Lung (tissue), 4 donors: ENCODE results near the gene GFER.

GRCh38 chr16:1076925-1077639 is 4.5 kb downstream of the SSTR5 start:
- PRO-cap = no peak
- RAMPAGE, long total RNA = no peak
- RRBS = 12% methylated on average over 5 of the region's 15 CpGs

- PRO-cap = no peak
- RAMPAGE, long total RNA = no peak
- RRBS = 21% methylated on average over 8 of the region's 19 CpGs
These were observed 27.5 kb upstream of the CACNA1H start for GRCh38 chr16:1125374-1125873.

DNA sequence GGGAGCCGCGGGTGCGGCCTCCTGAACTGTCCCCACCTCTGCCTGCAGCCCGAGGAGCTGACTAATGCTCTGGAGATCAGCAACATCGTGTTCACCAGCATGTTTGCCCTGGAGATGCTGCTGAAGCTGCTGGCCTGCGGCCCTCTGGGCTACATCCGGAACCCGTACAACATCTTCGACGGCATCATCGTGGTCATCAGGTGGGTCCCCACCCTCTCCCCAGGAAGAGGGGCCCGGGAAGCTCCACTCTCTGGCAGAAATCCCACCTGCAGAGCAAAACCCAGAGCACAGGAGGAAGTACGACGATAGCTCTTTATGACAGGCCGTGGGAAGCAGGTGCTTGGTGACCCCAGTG is 20.0 kb downstream of the TPSG1 start:
- PRO-cap = no peak
- RAMPAGE, long total RNA = no peak
- RRBS = 81% methylated on average over 6 of the region's 15 CpGs

- PRO-cap = no peak
- RAMPAGE, long total RNA = no peak
- RRBS = no CpG with 5 or more reads among the region's 20 CpGs
These were observed 619 bp upstream of the TPSG1 start for GRCh38 chr16:1225592-1226181.

DNA sequence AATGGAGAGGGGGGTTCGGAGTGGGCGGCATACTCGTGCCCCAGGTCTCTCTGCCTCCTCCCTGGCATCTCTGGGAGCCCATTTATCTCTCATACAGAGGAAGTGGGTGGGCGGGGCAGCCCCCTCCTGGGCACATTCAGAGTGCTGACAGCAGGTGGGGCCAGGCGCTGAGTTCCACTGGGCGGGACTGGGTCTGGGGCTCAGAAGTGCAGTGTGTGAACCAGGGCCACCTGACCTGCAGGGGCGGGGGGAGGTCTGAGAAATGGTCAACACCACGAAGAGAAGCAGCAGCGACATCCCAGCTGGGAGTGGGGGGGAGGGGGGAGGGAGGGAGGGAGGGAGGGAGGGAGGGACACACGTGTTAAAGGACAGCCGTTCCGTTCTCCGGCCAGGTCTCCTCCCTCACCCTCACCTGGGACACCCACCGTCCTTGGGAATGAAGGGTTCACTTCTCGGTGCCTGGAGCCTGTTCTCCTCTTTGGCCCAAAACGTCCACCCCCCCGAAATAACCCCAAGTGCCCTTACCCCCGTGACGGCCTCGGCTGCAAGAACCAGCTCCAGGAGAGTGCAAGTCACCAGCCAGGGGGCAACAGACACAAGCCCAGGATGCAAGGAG is 20.2 kb upstream of the UBE2I start:
- PRO-cap = no peak
- RAMPAGE, long total RNA = no peak
- RRBS = no CpG with 5 or more reads among the region's 20 CpGs

DNA sequence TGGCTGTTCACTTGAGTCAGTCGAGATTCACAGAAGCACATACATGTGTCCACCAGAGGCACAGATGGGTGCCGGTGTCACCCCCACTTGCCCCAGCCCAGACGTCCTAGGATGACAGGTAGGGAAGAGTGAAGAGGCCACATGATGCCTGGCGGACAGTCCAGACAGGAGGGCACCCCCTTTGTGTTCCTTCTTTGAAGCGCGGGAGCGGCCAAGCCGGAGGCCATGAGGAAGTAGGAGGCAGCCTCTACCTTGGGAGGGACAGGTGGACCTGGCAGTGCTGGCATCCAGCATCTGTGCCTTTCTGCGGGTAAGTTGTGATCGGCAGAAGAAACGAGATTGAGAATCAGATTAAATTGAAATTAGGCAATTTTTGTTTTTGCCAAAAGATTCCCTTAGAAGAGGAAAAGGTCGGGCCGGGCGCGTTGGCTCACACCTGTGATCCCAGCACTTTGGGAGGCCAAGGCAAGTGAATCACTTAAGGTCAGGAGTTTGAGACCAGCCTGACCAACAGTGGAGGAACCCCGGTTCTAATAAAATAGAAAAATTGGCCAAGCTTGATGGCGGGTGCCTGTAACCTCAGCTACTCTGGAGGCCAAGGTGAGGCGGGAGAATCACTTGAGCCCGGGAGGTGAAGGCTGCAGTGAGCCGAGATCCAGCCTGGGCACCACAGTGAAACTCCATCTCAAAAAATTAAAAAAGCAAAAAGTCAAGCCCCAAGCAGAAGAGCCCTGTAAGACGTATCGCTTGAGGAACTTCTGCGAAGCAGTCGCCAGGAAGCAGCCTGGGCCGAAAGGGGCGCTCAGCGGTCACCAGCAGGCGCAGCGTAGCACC is 9.1 kb downstream of the UBE2I start:
- PRO-cap = no peak
- RAMPAGE, long total RNA = no peak
- RRBS = 91% methylated on average over 1 of the region's 29 CpGs

DNA sequence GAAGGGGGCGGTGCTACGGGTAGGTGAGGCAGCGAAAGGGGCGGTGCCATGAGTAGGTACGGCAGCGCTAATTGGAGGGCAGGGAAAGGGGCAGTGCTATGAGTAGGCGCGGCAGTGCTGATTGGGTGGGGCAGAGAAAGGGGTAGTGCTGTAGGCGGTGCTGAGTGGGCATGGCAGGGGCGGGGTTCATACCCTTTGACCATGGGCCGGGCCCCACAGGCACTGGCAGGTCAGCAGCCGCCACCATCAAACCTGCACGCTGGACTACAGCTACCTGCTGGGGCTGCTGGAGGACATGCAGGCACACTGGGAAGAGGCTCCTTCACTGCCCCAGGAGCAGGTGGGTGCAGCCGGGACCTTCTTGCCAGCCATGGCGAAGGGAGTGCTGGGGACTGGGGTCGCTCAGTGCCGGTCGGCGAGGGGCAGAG is 8.5 kb downstream of the TSR3 start:
- PRO-cap = no peak
- RAMPAGE, long total RNA = no peak
- RRBS = 25% methylated on average over 4 of the region's 19 CpGs

- PRO-cap = no peak
- RAMPAGE, long total RNA = no peak
- RRBS = no CpG with 5 or more reads among the region's 22 CpGs
These were observed 1.7 kb downstream of the TSR3 start for GRCh38 chr16:1349812-1350470.

DNA sequence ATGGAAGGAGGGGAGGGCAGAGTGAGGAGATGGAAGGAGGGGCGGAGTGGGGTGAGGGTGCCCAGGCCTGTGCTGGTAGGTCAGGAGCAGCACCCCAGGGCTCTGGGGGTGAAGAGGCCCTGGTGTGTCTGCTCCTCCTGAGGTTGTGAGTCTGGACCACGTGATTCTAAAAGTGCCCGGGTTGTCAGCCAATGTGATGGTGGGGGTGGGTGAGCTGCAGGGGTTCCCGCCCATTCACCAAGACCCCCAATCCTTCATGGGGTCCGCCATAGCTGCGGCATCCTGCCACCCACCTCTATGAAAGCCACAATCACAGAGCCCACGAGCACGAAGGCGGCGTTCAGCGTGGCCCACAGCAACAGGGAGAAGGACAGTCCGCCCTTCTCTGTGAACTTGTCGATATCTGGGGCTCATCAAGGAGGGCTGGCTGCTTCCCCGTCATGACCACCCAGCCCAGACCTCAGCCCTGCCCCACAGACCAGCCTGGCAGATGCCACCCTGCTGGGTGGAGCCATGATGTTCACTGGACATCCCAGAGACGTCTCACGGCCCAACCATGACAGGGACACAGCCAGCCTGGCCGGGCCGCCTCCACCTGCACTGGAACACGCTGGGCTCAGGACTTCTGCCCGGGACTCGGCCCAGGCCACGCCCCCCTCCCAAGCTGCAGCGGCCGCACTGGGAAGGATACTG is 14.6 kb downstream of the CLCN7 start:
- PRO-cap = no peak
- RAMPAGE, long total RNA = no peak
- RRBS = 100% methylated on average over 1 of the region's 24 CpGs

DNA sequence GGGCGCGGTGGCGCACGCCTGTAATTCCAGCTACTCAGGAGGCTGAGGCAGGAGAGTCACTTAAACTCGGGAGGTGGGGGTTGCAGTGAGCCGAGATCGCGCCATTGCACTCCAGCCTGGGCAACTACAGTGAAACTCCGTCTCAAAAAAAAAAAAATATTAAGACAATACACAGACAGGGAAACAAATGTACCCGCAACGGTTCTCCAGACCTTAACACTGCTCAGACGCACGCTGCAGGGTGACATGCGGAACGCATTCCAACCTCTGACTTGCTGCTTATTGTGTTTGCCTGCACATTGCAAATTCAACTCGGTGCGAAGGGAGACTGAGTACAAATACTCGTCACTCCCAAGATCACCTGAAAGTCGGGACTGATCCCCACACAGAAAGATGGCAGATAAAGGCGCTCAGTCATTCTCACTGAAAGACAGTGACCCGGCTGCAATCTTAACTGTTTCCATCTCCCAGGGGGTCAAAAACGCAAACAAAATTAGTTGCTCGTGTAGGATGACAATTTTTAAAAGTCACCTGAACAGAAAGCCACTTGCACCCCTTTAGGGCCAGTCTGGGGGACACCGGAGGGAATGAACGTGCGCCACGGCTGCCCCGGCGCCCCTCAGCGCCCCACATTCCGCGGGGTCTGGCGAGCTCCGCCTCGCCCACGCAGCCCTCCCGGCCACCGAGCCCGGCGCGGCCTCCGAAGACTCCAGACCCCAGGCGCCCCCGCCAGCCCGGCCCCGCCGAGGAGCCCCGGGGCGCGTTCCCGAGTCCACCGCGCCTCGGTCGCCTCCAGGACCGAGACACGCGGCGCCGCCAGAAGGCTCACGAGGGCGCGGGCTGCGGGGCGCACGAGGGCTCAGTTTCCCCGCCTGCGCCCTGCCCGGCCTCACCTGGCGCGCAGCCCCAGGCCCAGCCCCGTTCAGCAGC is 622 bp downstream of the CLCN7 start:
- PRO-cap = no peak
- RAMPAGE, long total RNA = no peak
- RRBS = 3% methylated on average over 19 of the region's 72 CpGs

DNA sequence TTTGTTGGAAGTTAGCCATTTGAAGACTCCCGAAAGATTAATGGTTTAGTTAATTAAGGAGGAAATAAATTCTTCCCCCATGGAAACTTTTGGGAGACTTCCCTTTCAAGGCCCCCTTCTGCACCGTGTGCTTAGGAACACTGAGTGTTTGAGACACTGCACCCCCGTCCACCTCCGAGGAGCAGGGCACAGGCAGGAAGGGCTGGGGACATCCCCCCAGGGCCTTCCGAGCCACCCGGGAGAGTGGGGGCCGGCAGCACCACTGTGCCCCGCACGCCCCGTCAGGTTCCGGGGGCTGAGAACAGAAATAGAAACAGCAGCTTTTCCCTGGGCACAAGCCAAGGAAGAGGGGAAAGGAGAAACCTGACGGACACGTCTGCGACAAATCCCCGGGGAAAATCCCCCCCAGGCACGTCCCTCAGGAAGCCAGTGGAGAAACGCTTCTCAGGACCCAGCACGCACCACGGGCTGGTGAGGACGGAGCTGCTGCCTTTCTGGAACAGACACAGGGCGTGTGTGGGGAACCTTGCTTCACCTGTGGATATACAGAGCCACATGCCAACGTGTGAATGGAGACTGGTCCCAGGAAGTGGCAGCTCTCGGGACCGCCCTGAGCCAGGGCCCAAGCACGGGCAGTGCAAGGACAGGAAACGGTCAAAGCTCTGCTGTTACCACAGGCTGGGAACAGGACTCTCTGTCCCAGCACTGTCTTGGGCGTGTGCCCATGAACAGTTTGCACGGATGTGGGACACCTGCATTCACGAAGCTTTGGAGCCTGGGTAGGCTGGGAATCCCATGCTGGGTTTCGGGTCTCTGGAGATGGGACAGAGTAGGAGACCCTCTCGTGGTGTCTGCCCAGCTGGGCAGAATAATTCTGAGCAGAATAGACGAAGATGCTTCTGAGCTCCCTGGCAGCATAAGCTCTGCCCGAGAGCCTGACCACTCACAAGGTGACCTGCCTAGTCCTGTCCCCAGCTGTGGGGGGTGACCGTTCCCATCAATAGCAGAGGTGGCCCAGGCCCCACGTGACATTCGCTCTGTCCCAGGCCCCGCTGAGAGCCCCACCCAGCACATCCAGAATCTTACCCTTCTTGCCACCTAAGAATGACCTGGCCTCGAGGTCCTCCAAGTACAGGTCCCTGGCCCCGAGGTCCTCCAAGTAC is 1.2 kb upstream of the TMEM204 start:
- PRO-cap = no peak
- RAMPAGE, long total RNA = no peak
- RRBS = 50% methylated on average over 9 of the region's 39 CpGs

DNA sequence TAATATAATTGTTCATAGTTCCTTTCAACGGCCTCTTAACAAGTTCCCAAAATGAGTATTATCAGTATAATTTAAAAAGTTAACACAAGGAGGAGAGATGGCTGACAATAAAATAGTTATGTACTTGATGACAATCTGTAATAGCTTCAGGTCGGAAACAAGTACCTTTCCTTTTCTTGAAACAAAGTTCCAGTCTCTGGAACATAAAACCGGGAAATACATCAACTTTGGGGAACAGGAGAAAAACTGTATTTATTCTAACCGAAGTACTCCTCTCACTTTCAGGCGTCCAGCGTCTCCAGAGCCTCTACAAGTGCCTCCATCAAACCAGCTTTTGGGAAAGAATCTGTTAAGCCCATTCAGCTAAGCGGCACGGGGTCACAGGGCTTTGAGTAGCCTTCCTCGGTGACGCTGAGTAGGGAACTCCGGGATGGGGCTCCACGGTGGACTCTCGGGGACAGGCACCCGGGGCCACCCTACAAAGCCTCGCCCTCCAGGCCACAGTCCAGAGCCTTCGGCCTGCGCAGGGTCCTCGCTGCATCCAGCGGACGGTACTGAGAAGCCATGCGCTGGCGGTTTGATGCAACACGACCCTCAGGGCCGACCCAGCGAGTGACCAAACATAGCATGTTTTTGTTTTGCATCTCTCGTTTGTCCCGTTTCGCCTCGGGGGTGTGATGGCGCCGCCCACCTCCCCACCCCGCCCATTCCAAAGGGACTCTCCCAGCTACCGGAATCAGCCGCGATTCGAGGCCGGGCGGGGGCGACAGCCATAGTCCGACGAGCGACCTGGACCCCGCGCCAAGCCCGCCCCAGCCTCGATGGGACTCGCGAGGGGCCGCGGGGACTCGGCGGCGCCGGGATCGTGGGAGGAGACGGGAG is 1.9 kb downstream of the IFT140 start:
- PRO-cap = bidirectional peak, plus-strand start at position 746 of the sequence, minus-strand start at position 618 of the sequence
- RAMPAGE, long total RNA = no peak
- RRBS = 1% methylated on average over 19 of the region's 56 CpGs

GRCh38 chr16:1707429-1707915 is 1.5 kb downstream of the MAPK8IP3 start:
- PRO-cap = no peak
- RAMPAGE, long total RNA = no peak
- RRBS = no CpG with 5 or more reads among the region's 10 CpGs

- PRO-cap = no peak
- RAMPAGE, long total RNA = no peak
- RRBS = 60% methylated on average over 1 of the region's 3 CpGs
These were observed 6.4 kb downstream of the MAPK8IP3 start for GRCh38 chr16:1712404-1712689.

DNA sequence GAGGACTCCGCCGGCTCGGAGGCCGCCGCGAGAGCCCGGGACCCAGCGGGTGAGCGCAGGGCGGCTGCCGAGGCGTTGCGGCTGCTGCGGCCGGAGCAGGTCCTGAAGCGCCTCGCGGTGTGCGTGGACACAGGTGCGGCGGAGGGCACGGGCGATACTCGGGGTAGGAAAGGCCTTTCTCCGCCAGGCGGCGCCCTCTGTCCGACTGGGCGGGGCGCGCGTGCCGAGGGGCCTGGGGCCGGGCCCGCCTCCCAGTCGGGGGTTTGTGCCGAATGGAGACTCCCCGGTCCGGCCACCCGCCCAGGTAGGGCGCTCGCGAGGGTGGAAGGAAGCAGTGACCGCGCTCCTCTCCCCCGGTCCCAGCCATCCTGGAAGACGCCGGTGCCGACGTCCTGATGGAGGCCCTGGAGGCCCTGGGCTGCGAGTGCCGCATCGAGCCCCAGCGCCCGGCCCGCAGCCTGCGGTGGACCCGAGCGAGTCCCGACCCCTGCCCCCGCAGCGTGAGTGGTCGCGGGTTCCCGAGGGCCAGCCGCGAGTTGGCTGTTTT is 481 bp upstream of the MRPS34 start:
- PRO-cap = no peak
- RAMPAGE, long total RNA = no peak
- RRBS = 1% methylated on average over 27 of the region's 67 CpGs

- PRO-cap = no peak
- RAMPAGE, long total RNA = no peak
- RRBS = 82% methylated on average over 3 of the region's 18 CpGs
These were observed 2.8 kb upstream of the MRPS34 start for GRCh38 chr16:1775723-1776113.

DNA sequence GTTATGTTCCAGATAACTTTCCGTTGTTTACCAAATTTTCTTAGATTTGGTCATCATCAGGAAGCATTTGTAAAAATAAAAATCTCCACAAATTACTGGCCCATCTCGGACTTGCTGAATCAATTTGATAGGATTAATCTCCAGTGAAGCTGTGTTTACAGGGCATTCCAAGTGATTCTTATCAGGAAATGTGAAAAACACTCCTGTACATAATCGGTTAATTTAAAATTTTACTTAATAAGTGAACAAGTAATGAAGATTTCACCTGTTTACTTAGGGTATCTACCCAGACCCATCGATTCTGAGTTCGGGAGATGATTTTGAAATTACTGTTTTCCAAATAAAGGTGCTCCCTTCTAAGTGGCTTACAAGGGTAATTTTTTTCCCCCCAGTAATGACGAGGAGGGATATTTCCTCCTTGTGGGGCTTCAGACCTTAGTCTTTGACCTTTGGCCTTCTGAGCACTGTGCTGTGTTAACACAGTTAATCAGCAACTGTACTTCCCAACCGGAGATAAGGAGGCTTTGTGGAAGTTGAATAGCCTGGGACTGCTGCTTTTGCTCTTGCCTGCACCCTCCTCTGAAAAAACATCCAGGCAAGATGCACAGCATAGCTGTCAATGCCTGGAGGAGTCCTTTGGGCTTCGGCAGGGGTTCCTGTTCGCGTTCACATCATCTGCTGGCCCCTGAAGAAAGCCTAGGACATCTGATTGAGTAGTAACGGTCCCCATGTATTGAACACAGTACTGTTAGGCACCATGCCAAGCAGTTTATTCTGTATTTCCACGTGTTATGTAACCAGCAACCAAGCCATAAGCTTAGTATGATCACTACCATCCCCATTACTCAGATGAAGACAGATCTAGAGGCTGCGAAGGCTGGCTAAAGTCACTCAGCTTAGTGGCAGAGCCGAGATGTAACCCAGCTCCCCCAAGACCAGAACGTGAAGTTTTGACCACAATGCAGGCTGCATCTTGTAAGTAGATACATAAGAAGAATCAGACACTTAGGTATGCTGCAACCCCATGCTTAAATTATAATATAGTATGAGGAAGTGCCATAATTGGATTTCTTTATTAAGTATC is 1.9 kb downstream of the FAHD1 start:
- PRO-cap = no peak
- RAMPAGE, long total RNA = no peak
- RRBS = no CpG with 5 or more reads among the region's 15 CpGs

GRCh38 chr16:1962247-1962954 is 2.2 kb downstream of the RPS2 start:
- PRO-cap = no peak
- RAMPAGE, long total RNA = no peak
- RRBS = no CpG with 5 or more reads among the region's 27 CpGs

DNA sequence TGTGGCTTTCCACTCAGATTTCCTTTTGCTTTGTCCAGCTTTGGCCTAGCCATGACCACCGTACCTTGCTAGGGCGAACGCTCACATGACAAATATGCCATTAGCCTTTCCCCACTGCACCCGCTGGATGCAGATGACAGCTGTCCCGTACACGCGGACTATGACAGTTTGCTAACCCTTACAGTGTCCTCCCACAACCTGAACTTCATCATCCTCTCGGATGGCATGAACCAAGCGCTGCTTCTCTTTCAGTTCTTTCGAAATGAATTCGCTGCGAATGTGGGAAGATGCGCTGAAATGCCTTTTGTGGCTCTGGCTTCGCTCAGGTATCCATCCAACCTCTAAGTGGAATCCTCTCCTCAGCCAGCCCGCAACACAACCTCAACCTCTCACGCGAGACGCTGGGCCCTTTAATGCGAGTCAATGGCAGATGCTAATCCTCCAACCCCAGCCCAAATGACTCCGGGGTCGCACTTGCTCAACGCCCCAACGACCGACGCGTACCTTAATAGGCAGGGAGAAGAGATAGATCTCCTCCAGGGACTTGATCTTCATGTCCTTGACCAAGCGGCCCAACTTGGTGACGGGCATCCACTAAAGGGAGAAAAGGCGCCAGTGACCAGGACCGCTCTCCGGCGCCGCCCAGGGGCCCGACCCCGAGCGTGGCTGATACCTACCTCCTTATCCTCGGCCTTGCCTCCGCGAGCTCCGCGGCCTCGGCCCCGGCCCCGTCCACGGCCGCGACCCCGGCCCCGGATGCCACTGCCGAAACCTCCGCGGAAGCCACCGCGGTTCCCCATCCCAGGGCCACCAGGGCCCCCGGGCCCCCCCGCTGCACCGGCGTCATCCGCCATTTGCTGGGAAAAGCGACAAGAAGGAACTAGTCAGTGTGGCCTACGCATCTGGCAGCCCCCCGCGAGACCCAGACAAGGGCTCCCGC is 584 bp downstream of the RPS2 start:
- PRO-cap = no peak
- RAMPAGE, long total RNA = no peak
- RRBS = 0% methylated on average over 1 of the region's 64 CpGs

DNA sequence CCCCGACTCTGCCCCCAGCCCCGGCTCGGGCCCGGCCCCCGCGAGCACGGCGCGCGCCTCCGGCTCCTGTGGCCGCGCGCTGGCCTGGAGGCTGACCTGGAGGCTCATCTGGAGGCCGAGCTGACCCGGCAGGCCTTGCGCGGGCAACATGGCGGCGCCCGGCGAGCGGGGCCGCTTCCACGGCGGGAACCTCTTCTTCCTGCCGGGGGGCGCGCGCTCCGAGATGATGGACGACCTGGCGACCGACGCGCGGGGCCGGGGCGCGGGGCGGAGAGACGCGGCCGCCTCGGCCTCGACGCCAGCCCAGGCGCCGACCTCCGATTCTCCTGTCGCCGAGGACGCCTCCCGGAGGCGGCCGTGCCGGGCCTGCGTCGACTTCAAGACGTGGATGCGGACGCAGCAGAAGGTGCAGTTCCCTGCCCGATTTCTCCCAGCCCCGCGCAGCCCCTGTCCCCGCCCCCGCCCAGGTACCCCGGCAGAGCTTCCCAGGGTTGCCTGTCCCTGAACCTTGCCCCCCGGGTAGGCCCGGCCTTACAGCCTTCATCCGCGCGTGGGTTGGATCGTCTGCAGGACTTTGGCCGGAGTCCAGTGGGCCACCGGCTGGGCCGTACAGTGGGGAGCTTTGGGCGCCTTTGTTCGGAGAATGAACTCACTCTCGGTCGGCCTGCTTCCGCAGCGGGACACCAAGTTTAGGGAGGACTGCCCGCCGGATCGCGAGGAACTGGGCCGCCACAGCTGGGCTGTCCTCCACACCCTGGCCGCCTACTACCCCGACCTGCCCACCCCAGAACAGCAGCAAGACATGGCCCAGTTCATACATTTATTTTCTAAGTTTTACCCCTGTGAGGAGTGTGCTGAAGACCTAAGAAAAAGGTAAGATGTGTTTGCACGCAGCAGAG is at the start of gene GFER:
Gene GFER (plus strand): TSS at position 123 of the 899 bp plus-strand sequence.
- PRO-cap = bidirectional peak, plus-strand start at position 149 of the sequence, minus-strand start outside the sequence
- RAMPAGE, long total RNA = no peak
- RRBS = 2% methylated on average over 61 of the region's 91 CpGs